Metastatic Breast Carcinoma in the Ovary (tissue), 3 donors: ENCODE data around the gene PACSIN1.

DNA sequence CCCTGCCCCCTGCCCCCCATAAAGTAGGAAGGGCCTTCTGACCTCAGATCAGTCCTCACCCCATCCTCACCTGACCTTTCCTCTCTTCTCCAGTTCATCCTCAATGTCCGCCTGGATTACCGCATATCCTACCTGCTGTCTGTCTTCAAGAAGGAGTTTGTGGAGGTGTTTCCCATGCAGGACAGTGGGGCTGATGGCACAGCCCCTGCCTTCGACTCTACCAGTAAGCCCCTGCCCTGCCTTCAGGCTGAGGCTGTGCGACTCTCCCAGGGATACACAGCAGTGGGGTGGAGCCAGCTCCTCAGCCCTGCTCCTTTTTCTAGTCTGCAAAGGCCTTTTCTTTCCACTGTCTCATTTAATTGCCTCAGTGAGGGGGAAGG, 38.0 kb downstream of the UQCC2 start:
- PRO-cap, 3 experiments, result no peak in any of the 3 experiments

DNA sequence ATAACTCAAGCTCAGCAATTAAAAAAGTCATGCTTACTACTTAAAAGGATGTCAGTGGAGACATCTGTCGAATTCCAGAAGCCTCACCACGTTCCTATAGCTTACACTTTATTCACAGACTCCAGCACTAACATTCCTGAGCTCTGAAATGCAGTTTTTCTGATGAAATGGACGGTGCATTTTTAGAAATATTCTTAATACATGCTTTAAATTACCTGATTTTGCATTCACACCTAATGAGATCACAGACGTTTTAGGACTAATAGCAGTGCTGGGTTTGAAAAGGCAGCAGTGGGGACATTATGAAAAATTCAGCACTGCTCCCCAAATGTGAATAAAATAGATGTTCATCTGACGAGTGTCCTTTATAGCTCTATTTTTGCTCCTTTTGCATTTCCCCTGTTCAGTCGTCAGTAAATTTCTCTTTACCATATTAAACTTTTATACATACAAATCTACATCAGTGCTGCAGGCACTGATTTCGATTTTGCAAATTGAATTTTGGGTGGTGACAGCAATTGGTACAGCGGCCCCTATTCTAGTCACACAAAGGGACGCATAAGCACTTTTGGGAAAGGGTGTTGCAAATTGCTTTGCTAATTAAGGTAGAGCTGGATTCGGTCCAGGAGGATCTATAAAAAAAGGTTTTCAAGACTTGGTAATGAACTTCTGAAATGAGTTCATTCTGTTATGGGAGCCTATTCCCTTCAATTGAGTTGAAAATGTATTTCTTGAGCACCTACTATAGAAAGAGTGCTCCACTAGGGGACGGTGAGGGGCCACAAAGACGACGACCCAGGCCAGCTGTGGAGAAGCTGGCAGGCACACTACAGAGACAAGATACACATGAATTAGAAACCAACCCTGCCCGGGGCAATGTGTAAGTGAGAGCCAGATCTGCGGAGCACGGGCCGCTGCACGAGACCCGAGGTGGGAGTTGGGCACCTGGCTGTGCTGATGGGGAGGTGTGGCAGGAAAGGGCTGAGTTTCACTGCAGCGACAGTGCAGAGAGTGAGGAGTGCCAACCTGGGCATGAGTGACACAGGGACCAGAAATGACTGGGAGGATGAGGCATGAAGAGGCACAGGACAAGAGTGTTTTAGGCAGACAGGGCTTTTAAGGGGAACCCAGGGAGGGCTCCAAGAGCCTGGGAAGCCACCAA, 5.5 kb downstream of the UQCC2 start:
- PRO-cap, 3 experiments, result no peak in any of the 3 experiments

DNA sequence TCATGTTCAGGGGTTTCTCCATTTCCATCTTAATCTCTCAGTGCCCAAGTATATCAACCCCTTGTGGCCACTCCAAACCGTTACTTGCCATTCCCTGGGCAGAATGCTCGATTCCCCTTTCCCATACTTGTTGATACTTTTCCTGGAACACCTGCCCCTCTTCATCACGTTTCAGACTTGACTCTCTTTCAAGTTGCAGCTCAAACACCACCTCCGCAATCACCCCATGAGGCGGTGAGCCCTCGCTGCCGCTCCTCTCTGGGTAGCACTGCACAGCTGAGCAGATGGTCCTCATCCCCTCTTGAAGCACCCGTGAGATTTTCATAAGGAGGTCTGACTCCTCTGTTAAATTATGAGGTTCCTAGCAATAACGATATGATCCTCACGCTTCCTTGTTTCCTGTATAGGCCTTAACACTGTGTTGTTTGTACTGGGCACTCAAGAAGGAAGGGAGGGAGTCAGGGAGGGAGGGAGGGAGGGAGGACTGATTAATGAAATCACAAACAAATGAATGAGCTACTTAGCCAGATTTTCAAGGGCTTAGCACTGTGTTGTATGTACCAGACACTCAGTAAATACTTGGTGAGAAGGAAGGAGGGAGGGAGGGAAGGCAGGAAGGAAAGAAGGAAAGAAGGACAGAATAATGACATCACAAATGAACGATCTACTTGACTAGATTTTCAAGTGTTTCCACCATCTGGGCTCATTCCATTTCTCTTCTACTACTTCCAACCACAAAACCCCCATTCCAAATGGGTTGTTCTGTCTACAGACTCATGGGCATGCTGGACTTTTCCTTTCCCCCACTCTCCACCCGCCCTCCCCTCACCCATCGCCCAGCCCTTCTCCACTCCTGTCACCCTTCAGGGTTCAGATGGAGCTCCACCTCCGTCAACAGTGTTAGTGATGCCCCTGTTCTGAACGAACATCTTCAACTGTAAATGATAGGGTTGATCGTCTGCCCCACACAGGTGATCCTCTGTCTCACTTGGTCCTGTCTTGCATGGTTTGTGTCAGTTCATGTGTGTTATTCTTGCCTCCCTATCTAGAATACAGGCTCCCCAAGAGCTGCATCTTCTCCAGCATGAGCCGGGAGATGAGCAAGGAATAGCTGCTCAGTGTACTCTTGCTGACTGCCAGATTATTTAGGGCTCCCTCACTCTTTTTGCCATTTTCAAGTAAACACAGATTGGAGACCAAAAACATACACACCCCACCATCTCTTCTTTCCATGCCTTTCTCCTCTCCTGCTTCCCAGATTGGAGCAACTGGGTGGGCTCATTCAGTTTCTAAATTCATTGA, 8.3 kb upstream of the UQCC2 start:
- PRO-cap, 3 experiments, result peak in 1 of 3 experiments; most common minus-strand start position 405 of the sequence (in 1)

GRCh38 chr6:33723288-33723899, 11.9 kb upstream of the UQCC2 start:
- PRO-cap, 3 experiments, result no peak in any of the 3 experiments

DNA sequence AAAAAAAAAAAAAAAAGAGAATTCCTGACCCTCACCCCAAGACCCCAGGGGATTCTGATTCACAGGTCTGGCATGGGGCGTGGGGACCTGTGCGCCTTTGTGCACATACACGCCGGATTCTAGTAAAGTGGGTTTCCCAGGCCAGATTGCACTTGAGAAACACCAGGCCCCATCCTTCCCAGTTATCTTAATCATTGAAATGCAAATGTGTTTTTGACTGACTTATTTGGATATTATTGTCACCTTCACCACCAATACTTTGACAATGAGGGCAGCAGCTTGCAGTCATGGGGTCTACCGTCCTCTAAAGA, 12.5 kb downstream of the IP6K3 start:
- PRO-cap, 3 experiments, result no peak in any of the 3 experiments

GRCh38 chr6:33787663-33788614, 991 bp downstream of the LEMD2 start:
- PRO-cap, 3 experiments, result peak in 3 of 3 experiments; most common plus-strand start chr6:33788309 (in 2); most common minus-strand start chr6:33787981 (in 1)

DNA sequence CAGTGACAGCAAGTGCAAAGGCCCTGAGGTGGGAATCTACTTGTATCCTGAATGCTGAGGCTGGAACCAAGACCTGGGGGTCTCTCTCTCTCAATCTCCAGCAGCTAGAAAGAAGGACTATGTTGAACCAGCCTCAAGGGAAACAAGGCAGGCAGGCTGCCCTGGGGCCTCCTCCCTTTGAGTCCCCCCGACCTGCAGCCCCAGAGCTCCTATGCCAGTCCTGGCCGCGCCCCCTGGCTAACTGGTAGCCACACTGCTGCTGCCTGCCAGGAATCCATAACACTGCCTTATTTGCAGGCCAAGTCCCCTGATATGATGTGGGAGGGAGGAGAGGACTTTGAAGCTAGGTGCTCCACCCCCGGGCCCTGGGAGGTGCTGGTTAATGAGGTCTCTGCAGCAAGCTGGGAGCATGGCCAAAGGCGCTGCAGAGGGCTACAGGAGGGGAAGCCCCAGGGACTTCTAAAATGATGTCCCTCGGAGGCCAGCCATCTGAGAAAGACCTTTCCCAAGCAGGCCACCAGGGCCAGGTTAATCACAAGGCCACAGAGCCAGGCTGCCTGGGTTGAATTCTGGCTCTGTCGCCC, 150.9 kb downstream of the GRM4 start:
- PRO-cap, 3 experiments, result no peak in any of the 3 experiments

- PRO-cap, 3 experiments, result no peak in any of the 3 experiments
Observed at GRCh38 chr6:34202323-34202731, 34.3 kb upstream of the HMGA1 start.

DNA sequence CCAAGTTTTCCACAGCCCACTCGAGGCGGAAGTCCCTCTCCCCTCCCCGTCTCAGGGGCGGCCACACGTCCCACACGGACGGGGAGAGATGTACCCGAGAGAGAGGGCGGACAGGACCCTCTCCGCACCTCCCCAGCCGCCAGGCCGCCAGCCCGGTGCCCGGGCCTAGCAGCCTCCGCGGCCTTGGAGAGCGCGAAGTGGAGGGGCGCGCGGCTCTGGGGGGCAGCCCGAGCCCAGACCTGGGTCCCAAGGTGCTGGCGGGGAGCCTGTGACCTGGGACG, 2.0 kb upstream of the HMGA1 start:
- PRO-cap, 3 experiments, result no peak in any of the 3 experiments

DNA sequence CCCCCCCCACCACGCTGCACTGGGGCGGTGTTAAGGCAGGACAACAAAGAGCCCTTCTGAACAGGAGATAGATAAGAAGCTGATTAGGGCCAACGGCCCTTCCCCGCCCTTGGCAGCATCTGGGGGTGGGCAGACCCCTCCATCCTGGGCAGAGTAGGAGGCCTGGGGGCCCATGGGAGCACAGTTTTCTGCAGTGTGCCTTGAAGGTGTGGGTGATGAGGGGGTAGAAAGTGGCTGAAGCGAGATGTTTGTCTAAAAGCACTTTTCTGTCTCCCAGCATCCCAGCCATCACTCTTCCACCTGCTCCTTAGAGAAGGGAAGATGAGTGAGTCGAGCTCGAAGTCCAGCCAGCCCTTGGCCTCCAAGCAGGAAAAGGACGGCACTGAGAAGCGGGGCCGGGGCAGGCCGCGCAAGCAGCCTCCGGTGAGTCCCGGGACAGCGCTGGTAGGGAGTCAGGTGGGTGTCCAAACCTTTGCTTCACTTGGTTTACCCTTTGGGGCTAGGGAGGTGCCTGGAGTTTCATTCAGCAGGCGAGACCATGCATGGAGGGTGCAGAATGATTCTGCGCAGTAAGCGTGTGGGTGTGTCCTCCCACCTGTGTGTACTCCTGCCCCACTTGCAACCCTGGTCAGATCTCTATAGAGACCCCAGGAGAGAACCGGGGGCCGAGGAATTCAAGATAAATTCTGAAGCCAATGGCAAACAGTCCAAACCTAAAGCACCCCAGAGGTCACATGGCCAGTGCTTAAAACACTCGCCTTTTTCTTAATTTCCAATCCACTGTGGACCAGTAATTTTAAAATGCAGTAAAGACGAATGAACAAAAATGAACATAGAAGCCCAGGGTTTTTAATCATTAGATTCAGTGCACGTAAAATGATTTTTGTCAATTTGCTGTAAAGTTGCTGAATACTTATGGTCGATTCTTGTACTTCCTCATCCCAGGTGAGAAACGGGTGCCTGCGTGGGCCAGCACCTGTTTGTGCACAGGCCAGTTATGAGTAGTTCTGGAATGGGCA, 4.1 kb downstream of the HMGA1 start:
- PRO-cap, 3 experiments, result no peak in any of the 3 experiments

DNA sequence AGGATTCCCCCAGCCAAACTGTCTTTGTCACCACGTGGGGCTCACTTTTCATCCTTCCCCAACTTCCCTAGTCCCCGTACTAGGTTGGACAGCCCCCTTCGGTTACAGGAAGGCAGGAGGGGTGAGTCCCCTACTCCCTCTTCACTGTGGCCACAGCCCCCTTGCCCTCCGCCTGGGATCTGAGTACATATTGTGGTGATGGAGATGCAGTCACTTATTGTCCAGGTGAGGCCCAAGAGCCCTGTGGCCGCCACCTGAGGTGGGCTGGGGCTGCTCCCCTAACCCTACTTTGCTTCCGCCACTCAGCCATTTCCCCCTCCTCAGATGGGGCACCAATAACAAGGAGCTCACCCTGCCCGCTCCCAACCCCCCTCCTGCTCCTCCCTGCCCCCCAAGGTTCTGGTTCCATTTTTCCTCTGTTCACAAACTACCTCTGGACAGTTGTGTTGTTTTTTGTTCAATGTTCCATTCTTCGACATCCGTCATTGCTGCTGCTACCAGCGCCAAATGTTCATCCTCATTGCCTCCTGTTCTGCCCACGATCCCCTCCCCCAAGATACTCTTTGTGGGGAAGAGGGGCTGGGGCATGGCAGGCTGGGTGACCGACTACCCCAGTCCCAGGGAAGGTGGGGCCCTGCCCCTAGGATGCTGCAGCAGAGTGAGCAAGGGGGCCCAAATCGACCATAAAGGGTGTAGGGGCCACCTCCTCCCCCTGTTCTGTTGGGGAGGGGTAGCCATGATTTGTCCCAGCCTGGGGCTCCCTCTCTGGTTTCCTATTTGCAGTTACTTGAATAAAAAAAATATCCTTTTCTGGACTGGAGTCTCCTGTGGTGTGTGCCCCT, 3.2 kb downstream of the SMIM29 start:
- PRO-cap, 3 experiments, result no peak in any of the 3 experiments

DNA sequence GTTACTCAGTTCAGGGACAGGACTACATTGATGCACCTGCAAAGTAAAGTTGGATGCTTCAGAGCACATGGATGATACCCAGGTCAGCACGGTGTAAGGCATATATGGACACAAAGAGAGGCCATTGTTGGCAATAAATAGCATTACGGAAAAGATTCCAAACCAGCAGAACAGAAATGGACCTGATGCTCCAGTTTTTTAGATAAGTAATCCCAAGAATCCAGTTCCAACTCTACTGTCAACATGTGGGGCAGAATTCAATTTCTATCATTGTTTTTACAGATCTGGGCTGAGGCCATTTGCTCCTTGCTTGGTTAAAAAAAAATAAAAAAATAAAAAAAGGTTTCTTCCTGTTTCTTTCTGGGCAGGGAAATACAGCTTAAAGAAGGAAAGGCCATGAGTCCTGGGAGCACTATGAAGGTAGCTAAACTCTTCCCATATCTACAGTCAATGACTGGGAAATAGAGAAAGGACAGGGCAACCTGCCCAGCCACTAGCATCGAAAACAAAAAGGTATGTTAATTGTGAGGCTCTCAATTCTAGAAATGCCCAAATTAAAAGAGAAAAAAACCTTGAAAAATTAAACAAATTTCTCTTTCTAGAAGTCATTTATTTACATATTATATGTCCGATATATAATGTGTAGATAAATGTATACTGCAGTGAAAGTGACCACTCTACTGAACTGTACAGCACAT, 39.0 kb upstream of the SMIM29 start:
- PRO-cap, 3 experiments, result no peak in any of the 3 experiments

- PRO-cap, 3 experiments, result peak in 1 of 3 experiments; most common plus-strand start chr6:34466076 (in 1); most common minus-strand start chr6:34465972 (in 1)
Observed at GRCh38 chr6:34465832-34466633, at the start of gene PACSIN1. Gene PACSIN1, plus strand, starts transcription at chr6:34466076.

GRCh38 chr6:34598750-34599197, 42.6 kb upstream of the SPDEF start:
- PRO-cap, 3 experiments, result peak in 1 of 3 experiments; most common plus-strand start chr6:34599087 (in 1)

- PRO-cap, 3 experiments, result no peak in any of the 3 experiments
Observed at GRCh38 chr6:34629569-34630480, 66.7 kb downstream of the ILRUN start.

DNA sequence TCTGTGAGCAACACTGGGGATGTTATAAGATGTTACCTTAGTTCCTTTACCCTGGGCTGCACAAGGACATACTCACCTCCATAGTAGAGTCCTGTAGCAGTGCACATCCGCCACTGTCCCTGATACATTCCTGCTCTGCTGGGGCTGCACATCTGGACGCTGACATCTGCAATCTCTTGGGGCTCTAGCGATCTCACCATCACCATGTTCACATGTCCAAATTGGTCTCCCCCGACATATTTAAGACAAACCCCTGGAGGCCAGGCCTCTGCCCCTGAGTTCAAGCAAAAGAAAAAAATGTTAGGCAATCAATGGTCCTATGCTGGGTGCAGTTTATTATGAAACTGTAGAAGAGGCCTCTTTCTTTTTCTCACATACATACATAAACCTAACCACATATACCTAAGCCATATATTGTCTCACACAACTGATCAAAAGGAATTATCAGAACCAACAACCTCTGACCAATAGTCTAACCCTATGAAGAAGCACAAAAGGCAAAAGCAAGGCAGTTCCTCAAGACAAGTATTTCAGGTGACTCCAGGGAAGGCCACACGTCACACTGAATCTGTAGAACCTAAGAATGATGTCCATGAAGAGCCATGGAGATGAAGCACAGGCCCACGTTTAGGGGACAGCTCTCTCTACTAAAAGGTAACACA, 49.9 kb downstream of the ILRUN start:
- PRO-cap, 3 experiments, result no peak in any of the 3 experiments

- PRO-cap, 3 experiments, result no peak in any of the 3 experiments
Observed at GRCh38 chr6:34695194-34695598, 1.4 kb downstream of the ILRUN start.

DNA sequence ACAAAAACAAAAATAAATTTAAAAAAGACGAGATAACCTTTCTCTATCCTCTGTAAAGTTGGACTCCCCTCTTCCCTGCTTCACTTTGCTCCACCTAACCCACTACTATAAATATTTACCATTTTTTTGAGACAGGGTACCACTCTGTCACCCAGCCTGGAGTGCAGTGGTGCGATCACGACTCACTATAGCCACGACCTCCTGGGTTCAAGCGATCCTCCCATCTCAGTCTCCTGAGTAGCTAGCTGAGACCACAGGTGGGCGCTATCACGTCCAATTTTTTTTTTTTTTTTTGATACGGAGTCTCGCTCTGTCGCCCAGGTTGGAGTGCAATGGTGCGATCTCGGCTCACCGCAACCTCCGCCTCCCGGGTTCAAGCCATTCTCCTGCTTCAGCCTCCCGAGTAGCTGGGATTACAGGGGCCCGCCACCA, 880 bp upstream of the SNRPC start:
- PRO-cap, 3 experiments, result no peak in any of the 3 experiments

DNA sequence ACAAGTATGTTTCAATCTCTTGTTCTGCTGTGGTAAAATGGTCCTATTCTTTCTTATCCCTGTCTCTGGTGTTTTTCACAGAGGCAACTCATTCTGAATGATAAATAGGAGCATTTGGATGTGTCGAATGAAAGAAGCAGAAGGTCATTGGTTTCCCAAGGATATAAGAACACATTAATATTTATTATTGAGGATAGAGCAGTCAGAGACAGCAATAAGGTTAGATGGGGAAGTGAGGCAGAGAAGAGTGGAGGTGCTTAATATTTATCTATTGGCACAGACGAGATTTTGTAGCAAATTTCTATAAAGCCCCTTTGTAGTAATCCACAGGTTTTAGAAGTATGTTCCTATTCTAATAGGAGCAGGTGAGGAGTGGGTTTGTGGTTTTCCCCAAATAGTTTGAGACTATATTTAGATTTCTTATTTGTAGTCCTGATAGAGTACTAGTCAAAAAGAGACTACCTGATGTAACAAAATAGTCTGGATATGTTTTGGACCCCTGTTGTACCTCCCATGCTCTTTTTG, 5.5 kb downstream of the SNRPC start:
- PRO-cap, 3 experiments, result no peak in any of the 3 experiments

DNA sequence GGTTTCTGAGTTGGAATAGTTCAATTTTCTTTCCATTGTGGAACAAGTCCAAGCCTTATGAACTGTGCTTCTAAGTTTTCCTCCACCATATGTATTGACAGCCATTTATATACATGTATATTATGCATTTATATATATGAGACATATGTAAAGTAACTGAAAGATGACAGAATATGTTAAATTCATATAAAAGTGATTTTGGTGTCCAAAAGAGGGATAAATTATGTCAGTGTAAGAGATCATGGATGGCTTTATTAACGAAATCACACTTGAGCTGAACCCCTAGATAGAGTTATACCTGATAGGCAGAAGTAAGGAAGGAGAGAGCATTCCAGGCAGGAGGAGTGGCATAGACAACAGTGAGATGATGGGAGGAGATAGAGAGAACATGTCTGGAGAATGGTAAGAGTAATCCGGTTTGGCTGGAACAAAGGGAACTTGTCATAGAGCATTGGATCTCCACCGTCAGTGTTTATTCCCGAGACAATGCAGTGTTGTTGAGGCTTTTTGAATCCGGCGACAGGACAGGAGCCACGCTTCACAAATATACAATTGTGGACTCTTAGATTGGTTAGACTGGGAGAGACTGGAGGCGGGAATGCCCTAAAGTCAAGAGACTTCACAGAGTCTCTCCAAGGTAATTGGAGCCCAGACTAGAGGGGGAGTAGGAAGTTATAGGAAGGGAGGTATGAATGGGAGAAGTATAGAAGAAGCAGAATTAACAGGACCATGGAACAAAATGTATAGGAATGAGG, 119.7 kb downstream of the ANKS1A start:
- PRO-cap, 3 experiments, result no peak in any of the 3 experiments